Occipital lobe (tissue), 2 donors: ENCODE measurements around a stretch of chr21.

DNA sequence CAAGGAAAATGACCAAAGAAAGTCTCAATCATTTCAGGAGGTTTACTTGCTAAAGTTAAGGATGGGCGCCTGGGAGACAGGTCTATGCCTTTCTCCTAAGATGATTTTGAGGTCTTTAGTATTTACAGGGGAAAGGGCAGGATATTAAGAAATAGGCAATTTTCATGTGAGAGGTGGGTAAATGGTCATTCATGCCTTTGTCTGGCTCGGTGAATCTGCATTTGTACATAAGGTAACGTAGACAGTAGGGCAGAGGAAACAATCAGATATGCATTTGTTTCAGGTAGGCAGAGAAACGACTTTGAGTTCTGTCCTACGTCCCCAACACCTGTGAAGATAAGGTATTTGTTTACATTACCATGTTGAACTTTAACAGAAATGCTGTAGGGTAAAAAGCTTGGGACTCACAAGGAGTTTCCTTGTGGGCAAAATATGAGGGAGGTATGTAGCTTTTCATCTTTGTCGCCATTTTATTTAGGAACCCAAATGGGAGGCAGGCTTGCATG lies 31.3 kb downstream of the B3GALT5 start:
- RAMPAGE, long total RNA: no peak

- RAMPAGE, long total RNA: no peak
Observed at GRCh38 chr21:39869029-39869679, 1.9 kb downstream of the PCP4 start.

DNA sequence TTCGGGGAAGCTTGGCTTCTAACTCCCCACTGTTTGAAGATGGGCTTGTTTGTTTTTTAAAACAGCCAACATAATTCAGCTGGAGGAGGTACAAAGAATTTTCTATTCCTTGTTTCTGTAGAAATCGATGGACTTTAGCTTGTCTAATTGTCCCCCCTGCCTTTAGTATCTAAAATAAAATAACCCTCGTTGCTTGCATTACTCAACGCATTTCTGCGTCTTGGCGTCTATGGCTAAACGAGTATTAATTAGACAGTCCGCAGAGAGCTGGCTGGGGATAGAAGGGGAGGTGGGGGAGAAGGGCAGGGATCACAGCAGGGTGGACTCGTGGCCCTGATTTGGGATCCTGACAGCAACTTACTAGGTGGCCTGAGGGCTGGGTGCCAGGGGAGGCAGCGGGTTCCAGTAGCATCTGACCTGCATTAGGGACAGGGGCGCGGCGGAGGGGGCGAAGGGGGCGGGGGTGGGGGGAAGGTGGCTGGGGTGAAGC lies 1.2 kb upstream of the BACE2 start:
- RAMPAGE, long total RNA: no peak

GRCh38 chr21:41186378-41186863 lies 18.5 kb downstream of the BACE2 start:
- RAMPAGE, long total RNA: no peak

GRCh38 chr21:41207343-41208163 lies 39.6 kb downstream of the BACE2 start:
- RAMPAGE, long total RNA: no peak

DNA sequence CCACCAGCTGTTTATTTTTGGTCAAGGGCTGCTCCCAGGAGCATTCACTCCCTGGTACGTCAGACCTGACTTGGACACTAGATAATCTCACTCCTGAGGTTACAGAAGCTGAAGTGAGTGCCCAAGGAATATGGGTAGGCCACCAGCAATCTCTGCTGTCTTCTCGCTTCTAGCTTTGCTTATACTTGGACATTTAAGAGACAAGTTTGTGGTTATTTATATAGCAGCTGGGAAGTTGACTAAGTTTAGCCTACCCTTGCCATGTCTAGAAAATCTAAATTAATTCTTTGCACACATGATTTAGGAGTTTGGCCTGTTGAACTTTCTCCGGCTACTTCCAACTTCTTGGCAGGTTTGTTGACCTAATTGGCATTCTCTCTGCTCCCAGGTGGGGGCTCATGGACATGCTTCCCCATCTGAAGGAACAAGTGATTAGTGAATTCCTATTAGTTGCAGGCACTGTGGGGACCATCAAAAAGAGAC lies 44.8 kb downstream of the BACE2 start:
- RAMPAGE, long total RNA: no peak

- RAMPAGE, long total RNA: no peak
Observed at GRCh38 chr21:41229841-41230246, 61.9 kb downstream of the BACE2 start.

DNA sequence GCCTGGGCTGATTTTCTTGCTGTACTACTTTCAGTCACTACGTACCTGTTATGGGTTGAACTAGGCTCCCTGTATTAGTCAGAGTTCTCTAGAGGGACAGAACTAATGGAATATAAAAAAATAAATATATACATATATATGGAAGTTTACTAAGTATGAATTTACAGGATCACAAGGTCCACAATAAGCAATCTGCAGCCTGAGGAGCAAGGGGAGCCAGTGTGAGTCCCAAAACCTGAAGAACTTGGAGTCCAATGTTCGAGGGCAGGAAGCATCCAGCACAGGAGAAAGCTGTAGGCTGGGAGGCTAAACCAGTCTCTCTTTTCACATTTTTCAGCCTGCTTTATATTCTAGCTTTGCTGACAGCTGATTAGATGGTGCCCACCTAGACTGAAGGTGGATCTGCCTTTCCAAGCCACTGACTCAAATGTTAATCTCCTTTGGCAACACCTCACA lies 2.7 kb downstream of the MX2 start:
- RAMPAGE, long total RNA: no peak

GRCh38 chr21:41369951-41370199 lies 8.0 kb downstream of the MX2 start:
- RAMPAGE, long total RNA: no peak

DNA sequence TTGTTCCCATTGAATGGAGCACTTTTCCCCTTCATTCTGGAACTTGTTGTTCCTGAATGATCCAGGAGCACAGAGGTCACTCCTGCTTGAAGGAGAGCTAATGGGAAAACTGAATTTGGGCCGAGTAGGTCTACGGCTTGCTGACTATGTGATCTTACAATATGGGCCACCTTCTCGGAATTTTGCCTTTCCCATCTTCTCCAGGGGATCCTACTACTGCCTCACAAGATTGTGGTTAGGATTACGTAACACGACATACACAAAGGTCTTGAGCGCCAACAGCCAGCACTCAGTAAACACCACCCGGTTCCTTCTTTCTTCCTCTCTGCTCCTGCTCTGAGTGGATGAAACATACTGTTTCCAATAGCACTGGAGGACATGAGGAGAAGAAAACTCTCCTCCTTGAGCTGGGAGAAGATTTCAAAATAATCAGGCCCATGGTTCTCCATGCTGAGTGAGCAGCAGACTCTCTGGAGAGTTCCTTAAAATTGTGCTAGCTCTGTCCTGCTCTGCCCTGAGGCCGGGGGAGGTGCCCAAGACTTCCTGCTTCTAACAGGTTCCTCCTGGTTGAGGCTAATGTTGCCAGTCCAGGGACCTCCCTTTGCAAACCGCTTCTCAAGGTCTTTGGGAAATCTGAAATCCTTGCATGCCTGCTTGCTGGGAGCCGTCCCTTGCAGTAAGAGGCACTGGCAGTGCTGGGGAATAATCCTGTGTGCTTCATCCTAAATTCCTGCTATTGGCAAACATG lies 29.5 kb upstream of the MX1 start:
- RAMPAGE, long total RNA: no peak

- RAMPAGE, long total RNA: no peak
Observed at GRCh38 chr21:41432238-41432527, 6.1 kb downstream of the MX1 start.

DNA sequence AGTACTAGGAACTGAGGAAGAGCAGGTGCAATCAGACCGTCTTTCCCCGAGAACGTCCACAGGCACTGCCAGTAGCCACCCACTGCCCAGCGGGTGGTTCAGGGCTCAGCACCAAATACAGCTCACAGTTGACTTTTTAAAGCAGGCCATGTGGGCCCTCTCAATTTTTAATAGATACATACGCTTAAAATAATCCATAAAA lies 9.1 kb downstream of the TMPRSS2 start:
- RAMPAGE, long total RNA: no peak

DNA sequence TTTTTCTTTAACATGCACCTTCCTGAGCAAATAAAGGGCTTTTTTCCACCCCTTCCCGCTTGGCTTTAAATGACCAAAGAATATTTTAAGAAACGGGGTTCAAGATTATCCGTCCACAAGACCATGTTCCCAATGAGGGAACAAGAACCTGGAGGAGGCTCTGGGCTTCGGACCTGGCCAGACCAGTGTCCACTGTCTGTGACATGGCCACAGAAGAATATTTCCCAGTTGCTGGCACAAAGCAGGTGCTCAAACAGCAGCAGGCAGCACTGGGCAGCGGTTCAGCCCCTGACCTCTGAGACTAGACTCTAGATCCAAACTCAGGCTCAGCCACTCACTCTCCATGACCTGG lies 8.2 kb downstream of the TMPRSS2 start:
- RAMPAGE, long total RNA: no peak

DNA sequence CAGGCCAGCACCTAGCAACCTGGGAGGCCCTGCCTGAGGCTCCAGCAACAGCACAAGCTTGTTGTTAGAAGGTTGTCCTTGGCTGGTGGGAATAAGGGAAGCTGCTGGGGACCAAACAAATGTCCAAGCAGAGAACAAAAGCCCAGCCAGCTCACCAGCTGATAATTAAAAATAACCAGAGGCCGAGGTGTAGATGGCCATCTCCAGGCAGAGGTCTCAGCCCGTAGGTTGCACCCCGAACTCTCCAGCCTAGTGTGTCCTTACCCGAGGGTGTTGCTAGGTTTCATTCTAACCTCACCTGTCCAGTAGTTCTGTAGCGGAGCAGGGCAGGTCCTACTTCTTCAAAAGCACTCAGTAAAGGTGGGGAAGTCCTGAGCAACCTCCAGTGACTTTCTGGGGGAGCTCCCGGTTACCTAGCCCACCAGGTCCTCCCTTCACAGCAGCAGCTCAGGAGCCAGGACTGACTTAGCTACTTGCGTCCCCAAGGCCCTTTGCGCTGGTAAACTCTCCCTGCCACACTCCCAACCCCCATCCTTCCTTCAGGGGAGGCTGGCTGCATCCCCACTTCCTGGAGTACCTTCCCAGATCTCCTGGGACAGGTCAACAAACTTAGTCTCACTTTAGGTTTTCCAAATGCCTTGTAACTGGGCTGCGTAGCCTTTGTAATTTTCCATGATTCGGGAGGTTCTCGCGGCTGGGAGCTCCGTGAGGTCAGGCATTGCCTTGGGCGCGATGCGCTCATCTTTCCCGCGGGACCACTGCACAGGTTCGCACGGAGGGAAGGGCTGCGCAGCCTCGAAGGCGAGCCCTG lies 1.6 kb downstream of the TMPRSS2 start:
- RAMPAGE, long total RNA: no peak

DNA sequence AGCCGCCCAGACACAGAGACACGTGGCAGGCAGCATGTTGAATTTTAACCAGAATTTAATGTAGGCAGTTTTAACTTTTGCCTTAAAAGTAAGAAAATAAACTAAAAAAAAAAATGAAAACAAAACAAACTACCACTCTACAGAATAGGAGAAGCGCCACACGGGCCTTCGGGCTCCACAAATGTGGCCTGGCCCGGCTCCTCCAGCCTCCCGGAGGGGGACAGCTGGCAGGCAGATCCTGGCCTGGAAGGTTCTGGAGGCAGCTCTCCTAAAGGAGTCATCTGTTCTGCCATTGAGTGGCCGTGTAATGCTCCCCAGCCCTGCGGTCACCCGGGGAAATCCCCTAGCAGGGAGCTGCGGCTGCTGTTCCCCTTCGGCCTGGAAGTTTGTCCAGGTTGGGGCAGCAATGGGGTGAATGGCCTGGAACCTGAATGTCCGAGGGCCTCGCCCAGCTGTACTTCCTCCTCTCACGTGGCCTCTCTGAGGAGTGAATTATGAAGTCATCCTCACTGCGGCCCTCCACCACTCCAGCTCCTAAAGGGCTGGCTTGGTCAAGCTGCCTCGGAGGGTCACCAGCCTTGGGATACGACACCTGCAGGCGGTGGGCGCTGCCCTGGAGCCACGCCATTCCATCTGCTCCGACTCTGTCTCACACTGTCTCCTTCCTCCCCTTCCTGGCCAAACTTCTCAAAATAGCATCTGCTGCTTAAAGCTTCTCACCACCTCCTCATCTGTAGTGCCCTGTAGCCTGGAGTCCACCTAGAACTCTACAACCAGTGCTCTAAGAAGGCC lies 54.2 kb upstream of the TMPRSS2 start:
- RAMPAGE, long total RNA: no peak

DNA sequence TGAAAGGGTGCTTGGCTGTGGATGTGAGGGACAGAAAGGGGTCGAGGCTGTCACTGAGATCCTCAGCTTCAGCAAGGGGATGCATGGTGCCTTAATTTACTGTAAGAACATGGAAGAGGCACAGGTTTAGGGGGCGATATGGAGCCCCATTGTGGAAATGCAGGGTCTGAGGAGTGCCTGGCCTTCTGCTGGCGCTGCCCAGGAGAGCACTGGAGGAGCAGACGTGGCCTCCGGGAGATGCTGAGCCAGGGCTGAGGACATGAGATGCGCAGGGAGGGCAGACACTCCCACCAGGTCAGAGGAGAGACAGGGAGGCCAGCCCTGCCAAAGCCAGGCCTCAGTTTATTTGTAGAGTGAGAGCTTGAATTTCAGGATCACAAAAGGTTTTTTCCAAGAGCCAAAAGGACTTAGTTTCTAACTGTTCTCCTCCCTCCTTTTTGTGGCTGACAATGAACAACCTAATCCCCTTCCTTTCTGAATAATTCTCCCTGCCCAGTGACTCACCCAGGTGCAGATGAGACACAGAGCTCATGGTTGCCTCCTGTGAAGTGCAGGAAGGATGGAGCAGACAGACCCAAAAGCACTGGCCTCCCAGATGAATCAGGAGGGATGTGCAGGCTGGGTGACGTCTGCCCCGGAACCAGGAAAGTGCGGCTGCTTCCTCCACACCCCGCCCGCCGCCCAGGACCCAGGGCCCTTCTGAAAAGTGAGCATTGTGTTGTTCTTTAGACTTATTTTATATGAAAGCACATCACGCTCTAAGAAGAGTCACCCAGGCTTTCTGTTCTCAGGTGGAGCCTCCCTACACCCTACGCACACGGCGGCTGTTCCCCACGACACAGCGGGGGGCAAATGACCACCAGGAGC lies 73.0 kb upstream of the TMPRSS2 start:
- RAMPAGE, long total RNA: no peak

GRCh38 chr21:41642469-41642774 lies 124.4 kb downstream of the RIPK4 start:
- RAMPAGE, long total RNA: no peak

DNA sequence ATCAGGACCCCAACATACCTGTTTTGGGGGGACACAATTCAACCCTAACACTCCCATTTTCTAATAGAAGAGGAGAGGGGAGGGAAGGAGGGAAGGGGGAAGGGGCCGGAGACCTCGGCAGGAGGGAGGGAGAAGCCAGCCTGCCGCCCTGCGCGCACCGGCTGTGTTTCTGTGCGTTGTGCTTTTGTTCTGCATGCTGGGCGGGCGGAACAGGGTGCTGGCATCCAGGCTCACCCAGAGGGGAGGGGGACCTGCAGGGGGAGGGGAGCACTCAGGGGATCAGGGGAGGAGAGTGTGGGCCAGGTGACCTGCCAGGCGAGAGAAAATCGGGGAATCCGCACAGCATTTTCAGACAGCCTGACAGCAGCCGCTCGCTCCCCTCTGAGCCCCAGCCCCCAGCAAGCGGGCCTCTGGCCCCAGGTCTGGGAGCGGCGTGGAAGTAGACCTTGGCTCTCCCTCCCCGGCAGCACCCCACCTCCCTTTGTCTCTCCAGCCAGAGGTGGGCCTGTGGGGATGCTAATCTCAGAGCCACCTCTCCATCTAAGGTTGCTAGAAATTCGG lies 54.6 kb downstream of the RIPK4 start:
- RAMPAGE, long total RNA: no peak

GRCh38 chr21:41740982-41741639 lies 25.7 kb downstream of the RIPK4 start:
- RAMPAGE, long total RNA: no peak

GRCh38 chr21:41765852-41766846 lies 703 bp downstream of the RIPK4 start:
- RAMPAGE, long total RNA: no peak